Skeletal muscle tissue (tissue), 7 donors: ENCODE results near the genes TPP1, DCHS1, NLRP14 and OR5P2.

- PRO-cap, 3 experiments: no peak in any of the 3 experiments
- RAMPAGE, long total RNA: no peak
- RRBS, 2 experiments: no CpG with 5 or more reads among the region's 1 CpG
Measured at GRCh38 chr11:6495622-6496344, 1.3 kb upstream of the DNHD1 start.

DNA sequence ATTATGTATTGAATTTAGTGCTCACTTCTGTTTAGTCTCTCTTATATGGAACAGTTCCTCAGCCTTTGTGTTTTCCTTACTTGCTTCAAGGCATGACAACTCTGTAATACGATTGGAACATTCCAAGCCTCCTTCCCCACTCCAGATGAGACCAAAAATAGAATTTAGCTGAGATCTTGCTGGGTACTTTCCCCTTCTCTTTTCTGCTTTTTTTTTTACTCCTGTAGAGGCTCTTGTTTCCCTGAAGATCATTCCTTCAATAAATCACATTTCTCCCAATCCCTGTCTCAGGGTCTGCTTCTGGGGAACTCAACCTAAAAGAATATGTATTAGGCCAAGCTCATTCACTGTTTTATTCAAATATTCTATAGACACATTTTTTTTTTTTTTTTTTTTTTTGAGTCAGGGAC, 18.3 kb downstream of the DNHD1 start:
- PRO-cap, 3 experiments: no peak in any of the 3 experiments
- RAMPAGE, long total RNA: no peak
- RRBS, 2 experiments: no CpG with 5 or more reads among the region's 1 CpG

GRCh38 chr11:6619319-6619710, at the start of gene TPP1:
TSS of gene TPP1 (minus strand) at chr11:6619422.
- PRO-cap, 3 experiments: peak in 3 of 3 experiments; most common plus-strand start chr11:6619508 (in 1); most common minus-strand start chr11:6619419 (in 2)
- RAMPAGE, long total RNA: start-site peak on the minus strand at chr11:6619407-6619432, 89 and 43 reads in 2 replicates
- RRBS, 2 experiments: no CpG with 5 or more reads among the region's 9 CpGs

DNA sequence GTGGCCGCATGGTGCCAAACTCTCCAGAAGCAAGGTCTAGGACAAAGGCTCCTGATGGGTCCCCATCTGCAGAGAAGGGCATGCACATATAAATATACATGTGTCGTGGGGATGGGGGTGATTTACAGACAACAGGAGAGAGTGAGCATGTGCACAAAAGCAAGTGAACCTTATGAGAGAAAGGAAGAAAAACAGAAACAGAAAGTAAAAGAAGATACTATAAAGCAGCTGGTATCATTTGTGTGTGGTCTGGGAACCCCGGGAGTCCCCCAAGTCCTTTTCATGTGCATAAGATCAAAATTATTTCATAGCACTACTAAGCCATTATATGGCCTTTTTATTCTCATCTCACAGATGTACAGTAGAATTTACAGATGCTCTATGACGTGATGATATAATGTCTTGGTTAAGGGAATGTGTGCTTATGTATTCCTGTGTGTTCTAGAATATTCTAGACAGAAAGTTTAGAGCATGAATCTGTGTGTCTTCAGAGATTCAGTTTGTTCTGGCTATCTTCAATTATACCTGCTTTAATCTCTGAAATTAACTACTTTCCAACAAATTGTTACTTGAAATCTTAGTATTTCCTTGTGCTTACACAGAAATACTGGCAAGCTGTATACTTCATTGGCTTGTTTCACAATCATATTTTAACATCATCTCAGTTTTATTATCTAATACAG, 8.5 kb upstream of the TPP1 start:
- PRO-cap, 3 experiments: no peak in any of the 3 experiments
- RAMPAGE, long total RNA: no peak
- RRBS, 2 experiments: no CpG with 5 or more reads among the region's 4 CpGs

DNA sequence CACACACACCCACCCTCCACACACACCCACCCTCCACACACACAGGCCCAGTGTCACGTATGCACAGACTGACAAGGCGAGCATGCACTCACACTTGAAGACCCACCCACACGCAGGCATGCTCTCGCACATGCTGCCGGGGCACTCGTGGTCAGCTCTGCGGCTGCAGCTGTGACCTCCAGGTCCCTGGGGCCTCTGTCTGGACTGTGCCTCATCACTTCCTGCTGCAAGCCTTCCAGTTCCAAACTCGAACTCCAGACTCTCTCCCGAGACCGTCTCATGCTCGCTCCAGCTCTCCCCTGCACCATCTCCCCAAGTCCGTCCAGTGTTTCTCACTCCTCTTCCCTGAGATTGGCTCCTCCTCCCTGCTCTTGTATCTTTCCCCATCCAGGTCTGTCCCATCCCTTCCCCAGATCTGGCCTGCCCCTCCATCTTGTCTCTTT, 9.5 kb downstream of the DCHS1 start:
- PRO-cap, 3 experiments: no peak in any of the 3 experiments
- RAMPAGE, long total RNA: no peak
- RRBS, 2 experiments: no CpG with 5 or more reads among the region's 12 CpGs

- PRO-cap, 3 experiments: peak in 3 of 3 experiments; most common plus-strand start chr11:6656058 (in 2); most common minus-strand start chr11:6655797 (in 2)
- RAMPAGE, long total RNA: no peak
- RRBS, 2 experiments: 2% methylated on average over 18 of the region's 69 CpGs
Measured at GRCh38 chr11:6655673-6656169, at the start of gene DCHS1. TSS of gene DCHS1 (minus strand) at chr11:6655809.

DNA sequence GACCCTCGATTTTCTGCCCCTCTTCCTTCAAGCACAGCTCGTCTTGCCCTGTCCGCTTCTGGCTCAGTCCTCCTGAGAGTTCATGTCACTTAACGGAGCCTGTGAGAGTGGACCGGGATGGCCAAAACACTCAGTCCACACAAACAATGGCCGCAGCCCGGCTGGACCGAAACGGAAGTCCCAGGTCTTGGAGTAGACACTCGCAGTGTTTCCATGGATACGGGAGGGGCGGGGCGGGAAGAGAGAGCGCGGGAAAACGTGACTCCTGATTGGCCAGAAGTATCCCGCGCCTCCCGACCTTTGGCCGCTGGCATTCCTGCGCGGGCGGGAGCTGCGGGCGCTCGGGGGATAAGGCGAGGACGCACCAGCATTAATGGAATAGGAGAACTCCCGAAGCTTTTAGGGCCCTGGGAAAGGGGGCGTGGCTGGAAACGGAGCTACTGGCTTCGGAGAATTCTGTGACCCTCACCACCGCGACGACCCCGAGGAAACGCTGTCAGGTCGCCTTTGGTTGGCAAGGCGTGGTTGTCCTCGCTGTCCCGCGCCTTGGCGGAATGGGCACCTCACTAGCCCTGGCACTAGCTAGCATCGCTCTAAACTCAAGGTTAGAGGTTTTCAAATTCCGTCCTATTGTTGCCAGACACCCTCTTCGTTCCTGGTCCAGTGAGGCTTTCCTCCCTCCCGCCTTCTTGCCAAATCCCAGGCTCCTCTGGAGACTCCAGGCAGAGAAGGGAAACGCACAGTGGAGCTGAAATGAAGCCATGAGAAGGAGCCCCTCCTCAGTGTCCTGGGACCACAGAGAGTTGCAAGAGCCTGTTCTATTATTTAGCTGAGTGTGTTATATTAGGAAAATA, at the start of gene NLRP14:
Gene NLRP14, plus strand, starts transcription at position 313 of the 854 bp plus-strand sequence.
- PRO-cap, 3 experiments: peak in 1 of 3 experiments; most common plus-strand start position 327 of the sequence (in 1); most common minus-strand start position 179 of the sequence (in 1)
- RAMPAGE, long total RNA: no peak
- RRBS, 2 experiments: 1 to 2% methylated on average over 3 to 4 of the region's 48 CpGs

- PRO-cap, 3 experiments: no peak in any of the 3 experiments
- RAMPAGE, long total RNA: no peak
- RRBS, 2 experiments: 5 to 6% methylated on average over 3 of the region's 18 CpGs
Measured at GRCh38 chr11:7251481-7251743, 292 bp upstream of the SYT9 start.

DNA sequence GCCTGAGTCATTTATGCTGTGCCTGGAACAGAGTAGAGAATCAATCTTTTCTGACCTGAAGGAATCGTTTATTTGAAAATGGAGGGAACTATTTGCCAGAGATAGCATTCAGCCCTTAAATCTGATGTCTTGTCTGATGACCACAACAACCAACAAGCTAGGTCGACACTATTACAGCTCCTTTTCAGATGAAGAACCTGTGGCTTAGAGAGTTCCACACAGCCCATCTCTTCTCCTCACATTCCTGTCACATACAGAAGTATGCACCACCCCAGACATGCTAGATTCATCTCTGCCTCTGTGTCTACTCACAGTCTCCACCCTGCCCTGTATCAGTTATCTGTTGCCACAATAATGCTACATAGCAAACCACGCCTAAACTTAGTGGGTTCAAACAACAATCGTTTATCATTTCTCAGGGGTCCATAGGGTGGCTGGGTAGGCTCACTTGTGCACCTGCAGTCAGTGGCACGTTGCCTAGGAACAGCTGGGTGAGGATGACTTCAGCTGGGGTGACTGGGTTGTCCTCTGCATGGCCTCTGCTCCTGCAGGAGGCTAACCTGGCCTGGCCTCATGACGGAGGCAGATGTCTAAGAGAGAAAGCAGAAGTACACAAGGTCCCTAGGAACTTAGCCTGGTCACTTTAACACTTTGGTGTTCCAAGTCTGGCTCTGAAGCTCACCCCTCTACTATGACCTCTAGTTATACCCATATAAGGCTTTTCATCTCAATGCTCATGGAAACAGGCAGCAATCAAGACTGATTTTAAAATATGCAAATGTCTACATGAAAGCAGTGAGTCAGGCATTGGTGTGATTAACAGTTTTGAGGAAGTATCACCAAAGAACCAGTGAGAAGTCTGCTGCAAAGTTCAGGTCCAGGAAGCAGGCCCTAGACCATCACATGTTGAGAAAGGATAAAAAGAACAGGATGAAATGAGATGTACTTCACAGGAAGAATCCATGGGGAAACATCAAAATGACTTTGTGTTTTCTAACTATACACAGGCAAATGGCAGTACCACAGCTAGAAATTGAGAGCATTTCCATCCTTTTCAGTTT, 10.7 kb downstream of the OLFML1 start:
- PRO-cap, 3 experiments: no peak in any of the 3 experiments
- RAMPAGE, long total RNA: no peak
- RRBS, 2 experiments: no CpG with 5 or more reads among the region's 6 CpGs

GRCh38 chr11:7518572-7519439, 5.0 kb downstream of the PPFIBP2 start:
- PRO-cap, 3 experiments: no peak in any of the 3 experiments
- RAMPAGE, long total RNA: no peak
- RRBS, 2 experiments: no CpG with 5 or more reads among the region's 21 CpGs

GRCh38 chr11:7554032-7554529, 40.3 kb downstream of the PPFIBP2 start:
- PRO-cap, 3 experiments: no peak in any of the 3 experiments
- RAMPAGE, long total RNA: no peak
- RRBS, 2 experiments: no CpG with 5 or more reads among the region's 2 CpGs

DNA sequence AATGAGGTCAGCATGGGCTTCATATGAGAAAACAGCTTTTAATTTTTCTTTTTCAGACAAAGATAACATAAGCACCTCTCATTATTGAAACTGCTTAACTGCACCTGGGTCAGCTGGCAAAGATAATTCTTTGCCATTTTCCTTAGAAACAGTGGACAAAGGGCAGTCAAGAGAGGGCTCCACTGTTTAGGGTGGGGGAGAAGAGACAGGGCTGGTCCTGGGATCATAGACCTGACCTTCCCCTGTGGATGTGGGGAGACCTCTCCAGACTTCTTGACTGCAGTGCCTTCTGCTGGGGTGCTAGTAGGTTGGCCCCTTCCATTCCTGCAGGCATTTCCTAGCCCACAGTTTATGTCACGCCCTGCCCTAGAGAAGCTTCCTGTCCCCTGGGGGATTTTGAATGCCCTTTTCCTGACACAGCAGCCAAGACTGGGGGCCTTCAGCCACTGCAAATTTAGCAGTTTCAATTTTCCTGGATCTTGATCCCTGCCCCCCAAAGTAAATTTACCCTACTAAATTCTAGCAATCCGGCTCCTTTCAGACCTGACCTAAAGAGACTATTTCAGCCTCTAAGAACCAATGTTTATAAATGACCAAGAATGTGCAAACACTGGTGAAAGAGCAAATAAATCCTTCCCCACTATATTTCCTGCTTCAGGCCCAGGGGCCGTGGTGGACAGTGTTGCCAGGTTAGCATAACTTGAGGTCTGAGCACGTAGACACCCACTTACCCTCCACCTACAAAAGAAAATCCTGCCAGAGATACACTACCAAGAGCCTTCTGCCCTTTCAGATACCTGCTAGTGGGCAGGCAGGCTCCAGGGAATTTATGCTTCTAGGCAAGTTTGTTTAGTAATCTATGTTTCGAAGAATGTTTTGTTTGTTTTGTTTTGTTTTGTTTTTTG, 58.3 kb downstream of the PPFIBP2 start:
- PRO-cap, 3 experiments: no peak in any of the 3 experiments
- RAMPAGE, long total RNA: no peak
- RRBS, 2 experiments: no CpG with 5 or more reads among the region's 5 CpGs

- PRO-cap, 3 experiments: no peak in any of the 3 experiments
- RAMPAGE, long total RNA: no peak
- RRBS, 2 experiments: 89 to 93% methylated on average over 2 of the region's 5 CpGs
Measured at GRCh38 chr11:7612012-7612566, 61.2 kb downstream of the CYB5R2 start.

DNA sequence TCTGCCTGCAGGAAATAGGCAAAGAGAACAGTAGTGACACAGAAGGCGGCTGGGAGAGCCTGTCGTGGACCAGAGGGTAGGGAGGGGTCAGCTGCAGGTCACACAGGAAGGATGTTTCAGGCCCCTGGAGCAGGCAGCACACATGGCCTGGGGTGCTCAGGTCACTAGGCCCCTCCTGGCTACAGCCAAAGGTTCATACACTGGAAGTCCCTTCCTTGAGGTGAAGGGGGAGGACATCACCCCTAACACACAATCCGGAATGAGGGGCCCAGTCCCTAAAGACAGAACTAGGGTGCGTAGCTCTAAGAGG, 347 bp downstream of the CYB5R2 start:
- PRO-cap, 3 experiments: no peak in any of the 3 experiments
- RAMPAGE, long total RNA: no peak
- RRBS, 2 experiments: no CpG with 5 or more reads among the region's 4 CpGs

- PRO-cap, 3 experiments: no peak in any of the 3 experiments
- RAMPAGE, long total RNA: no peak
- RRBS, 2 experiments: no CpG with 5 or more reads among the region's 5 CpGs
Measured at GRCh38 chr11:7796851-7797371, at the start of gene OR5P2. TSS of gene OR5P2 (minus strand) at chr11:7796942.

GRCh38 chr11:8066849-8067489, 14.0 kb upstream of the TUB start:
- PRO-cap, 3 experiments: no peak in any of the 3 experiments
- RAMPAGE, long total RNA: no peak
- RRBS, 2 experiments: no CpG with 5 or more reads among the region's 10 CpGs

GRCh38 chr11:8206669-8207248, 37.9 kb upstream of the RIC3 start:
- PRO-cap, 3 experiments: no peak in any of the 3 experiments
- RAMPAGE, long total RNA: no peak
- RRBS, 2 experiments: no CpG with 5 or more reads among the region's 14 CpGs

DNA sequence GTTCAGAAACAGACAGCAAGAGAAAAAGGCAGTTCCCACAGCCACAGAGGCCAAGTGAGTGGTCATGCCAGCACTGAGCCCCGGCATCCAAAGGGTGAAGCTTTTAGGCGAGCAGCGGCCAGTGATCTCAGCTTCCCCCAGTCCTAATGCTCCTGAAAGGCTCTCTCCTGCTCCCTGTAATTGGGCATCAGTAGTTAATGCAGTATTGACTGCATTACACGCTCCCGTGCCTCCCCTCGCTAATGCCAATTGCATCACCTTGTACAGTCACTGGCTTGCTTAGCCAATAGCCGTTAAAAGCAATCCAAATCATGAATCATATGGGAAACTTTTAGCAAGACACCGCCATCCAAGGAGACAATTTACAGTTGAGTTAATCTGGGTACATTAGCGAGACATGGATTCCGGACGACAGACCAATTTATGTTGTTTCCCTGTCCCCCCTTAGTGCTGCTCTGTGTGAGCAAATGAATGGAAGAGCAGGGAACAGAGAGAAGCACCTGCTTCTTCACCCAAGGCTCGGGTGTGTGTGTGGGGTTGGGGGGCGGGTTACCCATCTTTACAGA, 4.8 kb downstream of the LMO1 start:
- PRO-cap, 3 experiments: no peak in any of the 3 experiments
- RAMPAGE, long total RNA: no peak
- RRBS, 2 experiments: no CpG with 5 or more reads among the region's 13 CpGs

GRCh38 chr11:8332155-8332644, 68.5 kb upstream of the LMO1 start:
- PRO-cap, 3 experiments: no peak in any of the 3 experiments
- RAMPAGE, long total RNA: no peak
- RRBS, 2 experiments: no CpG with 5 or more reads among the region's 4 CpGs

GRCh38 chr11:8716204-8716750, 33.7 kb downstream of the RPL27A start:
- PRO-cap, 3 experiments: no peak in any of the 3 experiments
- RAMPAGE, long total RNA: no peak
- RRBS, 2 experiments: no CpG with 5 or more reads among the region's 9 CpGs